Peripheral blood mononuclear cell (primary cell): ENCODE measurements around the genes HYI, KLF18, RNF220 and TMEM53.

DNA sequence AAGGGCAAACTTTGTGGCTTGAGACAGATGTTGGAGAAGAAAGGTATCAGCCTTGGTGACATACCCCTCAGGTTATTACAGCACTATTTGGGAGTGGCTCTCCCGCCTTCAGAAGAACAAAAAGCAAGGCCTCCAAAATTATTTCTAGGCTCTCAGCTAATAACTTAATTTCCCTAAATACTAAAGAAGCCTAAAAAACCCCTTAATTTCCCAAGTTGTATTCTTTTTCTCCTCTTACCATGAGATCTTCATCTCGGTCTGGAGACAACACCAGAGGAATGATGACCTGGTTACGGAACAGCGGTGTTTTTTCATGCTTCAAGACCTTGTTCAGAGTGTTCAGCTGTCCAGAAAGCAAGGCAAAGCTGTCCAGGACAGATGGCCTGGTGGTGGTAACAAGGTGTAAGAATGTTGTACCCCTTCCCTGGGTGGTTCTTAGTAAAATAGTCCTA, 2.3 kb downstream of the MED8 start:
- PRO-cap, 8 experiments, result no peak in any of the 8 experiments

DNA sequence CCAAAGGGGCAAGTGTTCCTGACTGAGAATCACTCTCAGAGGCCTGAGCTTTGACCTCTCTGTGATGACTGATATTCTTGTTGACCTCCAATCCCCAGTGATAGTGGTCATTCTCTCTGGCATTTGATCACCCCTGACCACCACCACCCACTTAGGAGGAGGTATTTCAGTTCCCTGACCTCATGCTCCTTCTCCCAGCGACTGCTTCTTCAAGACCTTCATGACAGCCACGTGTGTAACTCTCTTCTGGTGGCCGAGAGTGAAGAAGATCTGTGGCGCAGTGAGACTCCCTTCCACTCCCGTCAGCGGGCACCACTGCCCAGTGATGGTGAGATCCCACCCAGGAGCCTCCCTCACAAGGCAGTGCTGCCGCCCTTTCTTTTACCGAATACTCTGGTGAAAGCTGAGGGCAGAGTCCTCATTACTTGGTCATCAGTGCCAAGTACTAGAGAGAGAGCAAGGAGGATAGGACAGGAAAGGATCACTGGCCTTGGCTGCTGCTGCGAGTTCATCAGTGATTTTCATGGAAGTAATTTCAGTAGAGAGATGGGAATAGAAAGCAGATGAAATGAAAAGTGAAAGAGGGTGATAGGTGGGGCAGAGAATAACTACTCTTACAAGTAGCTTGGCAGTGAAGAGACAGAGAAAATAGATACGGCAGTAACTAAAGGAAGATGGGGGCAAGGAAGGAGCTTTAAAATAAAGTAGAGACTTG, 18.6 kb downstream of the HYI start:
- PRO-cap, 8 experiments, result no peak in any of the 8 experiments

DNA sequence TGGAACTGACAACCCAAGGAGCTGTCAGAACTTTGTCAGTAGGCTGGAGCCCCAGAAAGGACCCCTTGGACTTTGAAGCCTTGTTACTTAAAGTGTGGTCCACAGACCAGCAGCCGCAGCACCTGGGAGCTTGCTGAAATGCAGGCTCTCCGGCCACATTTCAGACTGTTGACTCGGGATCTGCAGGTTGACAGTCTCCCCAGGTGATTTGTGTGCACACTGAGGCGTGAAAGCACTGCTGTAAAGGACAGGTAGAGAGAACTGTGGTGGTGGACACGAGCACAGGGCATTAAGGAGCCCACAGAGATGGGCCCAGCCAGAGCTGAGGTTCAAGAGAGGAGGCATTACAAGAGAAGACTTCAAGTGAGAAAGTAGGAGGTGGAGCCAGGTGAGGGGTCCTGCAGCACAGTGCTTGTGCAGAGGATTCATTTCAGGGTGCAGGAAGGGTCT, 4.7 kb downstream of the HYI start:
- PRO-cap, 8 experiments, result no peak in any of the 8 experiments

DNA sequence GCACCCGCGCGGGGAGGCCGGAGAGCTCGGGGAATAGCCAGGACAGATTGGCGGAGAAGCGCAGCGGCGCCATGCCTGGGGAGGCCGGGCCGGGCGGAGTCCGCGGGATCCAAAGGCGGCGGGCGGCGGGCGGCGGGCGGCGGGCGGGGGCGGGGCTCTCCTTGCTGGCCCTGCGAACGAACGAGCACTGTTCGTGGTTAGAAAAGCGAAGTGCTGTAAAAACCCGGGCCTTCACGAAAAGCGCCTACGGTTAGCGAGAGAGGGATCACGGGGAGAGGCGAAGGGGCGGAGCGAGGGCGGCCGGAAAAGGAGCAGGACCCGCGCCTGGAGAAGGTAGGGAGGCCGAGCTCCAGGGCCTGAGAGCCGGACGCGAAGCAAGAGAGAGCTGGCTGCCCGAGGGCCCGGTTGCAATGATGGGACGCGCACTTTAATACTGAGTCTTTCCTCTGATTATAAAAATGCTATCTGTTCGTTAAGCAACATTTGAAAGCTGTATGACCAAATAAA, at the start of gene HYI:
HYI (minus strand) TSS at position 211 of the 507 bp plus-strand sequence.
- PRO-cap, 8 experiments, result peak in 4 of 8 experiments; most common plus-strand start position 273 of the sequence (in 1); most common minus-strand start position 189 of the sequence (in 4)

DNA sequence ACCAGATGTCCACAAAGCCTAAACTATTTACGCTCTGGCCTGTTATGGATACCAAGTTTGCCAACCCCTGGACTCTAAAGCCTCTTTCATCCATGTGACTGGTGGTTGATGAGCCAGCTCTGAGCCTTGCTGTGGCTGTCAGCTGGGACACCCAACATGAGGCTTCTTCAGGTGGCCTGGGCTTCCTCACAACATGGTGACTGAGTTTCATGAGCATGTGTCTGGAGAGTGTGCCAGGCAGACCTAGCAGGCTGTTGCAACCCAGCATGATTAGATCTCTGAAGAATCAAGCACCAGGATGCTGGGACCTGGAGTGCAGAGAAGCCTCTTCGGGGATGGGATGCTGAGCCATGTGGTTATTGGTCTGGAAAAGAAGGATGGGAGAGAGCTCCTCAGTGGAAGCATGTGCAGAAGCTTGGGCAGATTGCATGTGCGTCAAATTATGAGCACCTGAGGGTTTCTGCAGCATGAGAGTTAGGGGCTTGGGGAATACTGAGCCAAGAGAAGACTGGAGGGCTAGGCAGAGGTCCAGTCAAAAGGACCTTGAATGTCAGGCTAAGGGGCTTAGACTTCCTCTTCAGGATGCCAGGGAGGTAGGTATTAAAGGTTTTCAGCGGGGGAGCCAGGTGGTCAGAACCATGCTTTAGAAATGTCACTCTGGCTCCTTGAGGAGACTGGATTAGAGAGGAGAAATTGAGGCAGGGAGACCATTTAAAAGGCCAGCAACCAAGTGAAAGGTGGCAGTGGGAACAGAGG, 38.8 kb upstream of the KDM4A start:
- PRO-cap, 8 experiments, result no peak in any of the 8 experiments

DNA sequence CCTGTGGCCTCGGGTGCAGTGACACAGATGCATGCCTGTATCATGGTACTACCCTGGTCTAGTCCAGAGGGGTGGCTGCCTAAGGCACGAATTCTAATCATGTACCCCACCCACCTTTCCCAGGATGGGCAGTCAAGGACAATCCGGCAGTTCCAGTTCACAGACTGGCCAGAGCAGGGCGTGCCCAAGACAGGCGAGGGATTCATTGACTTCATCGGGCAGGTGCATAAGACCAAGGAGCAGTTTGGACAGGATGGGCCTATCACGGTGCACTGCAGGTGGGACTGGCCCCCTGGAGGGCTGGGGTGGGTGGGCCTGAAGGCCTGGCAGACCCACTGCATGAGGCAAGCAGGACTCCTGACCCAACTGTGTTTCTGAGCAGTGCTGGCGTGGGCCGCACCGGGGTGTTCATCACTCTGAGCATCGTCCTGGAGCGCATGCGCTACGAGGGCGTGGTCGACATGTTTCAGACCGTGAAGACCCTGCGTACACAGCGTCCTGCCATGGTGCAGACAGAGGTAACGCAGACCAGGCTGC, 29.2 kb upstream of the KDM4A start:
- PRO-cap, 8 experiments, result no peak in any of the 8 experiments

GRCh38 chr1:43669056-43669687, 19.2 kb downstream of the KDM4A start:
- PRO-cap, 8 experiments, result peak in 1 of 8 experiments; most common plus-strand start chr1:43669623 (in 1)

DNA sequence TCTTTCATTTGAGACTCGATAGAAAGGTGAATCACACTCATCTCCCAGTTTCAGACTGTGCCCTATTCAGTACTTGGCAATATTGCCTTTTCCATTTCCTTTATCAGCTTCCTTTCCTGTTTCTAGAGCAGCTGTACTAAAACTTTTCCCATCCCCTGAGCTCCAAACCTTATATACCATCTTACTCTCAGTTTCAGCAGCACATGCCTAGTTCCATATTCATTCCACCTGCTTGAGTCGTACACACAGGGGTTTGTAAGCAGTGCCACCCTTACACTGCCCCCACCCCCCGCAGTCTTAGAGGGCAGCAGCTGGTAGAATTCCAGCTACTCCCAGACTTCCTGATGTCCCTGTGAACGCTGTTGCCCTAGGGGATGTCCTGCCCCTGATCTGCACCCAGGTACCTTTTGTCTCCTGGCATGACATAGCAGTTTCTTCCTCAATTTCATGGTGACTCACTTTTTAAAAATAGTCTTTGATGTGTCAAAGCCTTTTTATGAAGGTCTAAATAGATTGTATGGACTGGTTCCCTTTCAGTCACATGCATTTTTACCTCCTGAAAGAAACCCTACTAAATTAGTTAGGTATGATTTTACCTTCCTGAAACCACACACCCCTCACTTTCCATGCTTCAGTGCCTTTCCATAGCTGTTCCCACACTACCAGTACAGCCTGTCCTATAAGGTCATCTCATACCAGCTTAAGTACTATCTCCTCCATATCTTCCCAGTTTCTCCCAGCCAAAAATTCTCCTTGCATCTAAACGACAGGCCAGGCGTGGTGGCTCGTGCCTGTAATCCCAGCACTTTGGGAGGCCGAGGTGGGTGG, 76.3 kb downstream of the ST3GAL3 start:
- PRO-cap, 8 experiments, result no peak in any of the 8 experiments

GRCh38 chr1:43834027-43835088, 99.2 kb upstream of the ARTN start:
- PRO-cap, 8 experiments, result peak in 5 of 8 experiments; most common plus-strand start chr1:43834429 (in 5)

DNA sequence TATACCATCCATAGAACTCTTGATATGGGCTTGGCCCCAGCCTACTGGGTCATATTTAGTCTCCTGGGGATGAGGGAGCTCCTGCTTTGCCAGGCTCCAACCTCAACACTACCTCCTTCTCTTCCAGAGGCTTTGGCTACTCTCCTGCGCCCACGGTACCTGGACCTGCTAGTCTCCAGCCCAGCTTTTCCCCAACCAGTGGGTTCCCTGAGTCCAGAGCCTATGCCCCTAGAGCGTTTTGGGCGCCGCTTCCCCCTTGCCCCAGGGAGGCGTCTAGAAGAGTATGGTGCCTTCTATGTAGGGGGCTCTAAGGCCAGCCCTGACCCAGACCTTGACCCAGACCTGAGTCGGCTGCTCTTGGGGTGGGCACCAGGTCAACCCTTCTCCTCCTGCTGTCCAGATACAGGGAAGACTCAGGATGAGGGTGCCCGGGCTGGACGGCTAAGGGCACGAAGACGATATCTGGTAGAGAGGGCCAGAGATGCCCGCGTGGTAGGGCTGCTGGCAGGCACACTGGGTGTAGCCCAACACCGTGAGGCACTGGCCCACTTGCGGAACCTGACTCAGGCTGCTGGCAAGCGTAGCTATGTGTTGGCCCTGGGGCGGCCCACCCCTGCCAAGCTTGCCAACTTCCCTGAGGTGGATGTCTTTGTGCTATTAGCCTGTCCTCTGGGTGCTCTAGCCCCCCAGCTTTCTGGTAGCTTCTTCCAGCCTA, 1.6 kb downstream of the DPH2 start:
- PRO-cap, 8 experiments, result no peak in any of the 8 experiments

DNA sequence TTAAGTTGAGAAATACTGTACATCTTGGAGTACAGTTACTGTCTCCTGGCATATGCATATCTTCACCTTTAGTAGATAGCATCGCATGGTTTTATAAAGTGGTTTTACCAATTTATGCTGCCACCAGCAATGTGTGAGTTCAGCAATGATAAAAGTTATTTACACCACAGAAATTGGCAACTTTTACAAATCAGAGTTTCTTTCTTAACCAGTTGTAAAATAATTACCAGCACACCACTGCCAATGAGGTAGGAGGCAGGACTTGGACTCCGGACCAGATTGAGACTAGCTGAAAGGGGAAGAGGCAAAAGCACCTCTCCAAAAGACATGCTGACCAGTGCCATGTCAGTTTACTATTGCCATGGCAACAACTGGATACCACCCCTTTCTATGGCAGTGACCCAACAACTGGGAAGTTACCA, 18.8 kb upstream of the SLC6A9 start:
- PRO-cap, 8 experiments, result no peak in any of the 8 experiments

GRCh38 chr1:44141465-44141917, at the start of gene KLF18:
Gene KLF18, minus strand, starts transcription at chr1:44141631.
- PRO-cap, 8 experiments, result no peak in any of the 8 experiments

DNA sequence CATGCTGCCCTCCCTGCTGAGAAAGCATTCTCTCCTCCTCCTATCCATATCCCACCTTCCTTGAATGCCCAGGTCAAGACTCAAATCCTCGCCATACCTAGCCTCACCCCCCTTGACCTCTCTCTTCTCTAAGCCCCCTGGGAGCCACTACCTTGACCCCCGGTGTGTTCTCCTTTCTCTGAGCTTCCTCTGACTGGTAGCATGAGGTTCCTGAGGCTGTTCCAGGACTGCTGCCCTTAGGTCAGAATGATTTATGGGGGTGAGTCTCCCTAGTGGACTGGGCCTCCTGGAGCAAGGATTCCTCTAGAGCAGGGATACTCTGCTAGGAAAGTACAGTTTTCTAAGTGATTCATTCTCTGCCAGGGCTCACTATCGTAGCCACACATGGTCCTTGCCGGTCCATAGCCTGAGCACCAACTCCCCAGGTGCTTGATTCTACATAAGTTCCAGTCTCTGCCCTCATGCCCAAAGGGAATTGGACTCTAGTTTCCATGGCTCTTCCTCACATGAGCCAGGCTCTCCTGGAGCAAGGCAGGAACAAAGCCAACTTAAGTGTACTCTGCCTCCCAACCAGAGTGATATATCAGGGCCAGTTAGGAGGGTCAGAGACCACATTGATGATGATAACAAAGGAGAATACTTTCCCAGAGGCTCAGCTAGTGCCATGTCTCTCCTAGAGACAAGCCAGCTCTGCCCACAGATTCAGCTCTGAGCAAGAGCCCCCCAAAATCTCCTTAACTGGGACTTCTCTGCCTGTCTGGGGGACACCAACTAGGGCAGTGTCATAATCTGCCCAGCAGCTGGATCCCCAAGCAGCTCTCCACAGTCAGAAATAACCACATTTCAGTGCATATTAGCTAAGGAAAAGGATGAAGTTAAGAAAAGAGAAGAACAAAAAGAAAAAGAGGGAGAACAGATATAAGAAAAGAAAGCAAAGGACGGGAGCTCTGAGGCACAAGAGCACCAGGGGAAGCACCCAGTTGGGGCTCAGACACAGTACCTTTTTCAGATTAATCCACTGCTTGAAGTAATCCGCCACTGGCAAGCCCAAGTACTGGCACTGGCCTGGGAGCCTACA, 70.9 kb downstream of the ERI3 start:
- PRO-cap, 8 experiments, result no peak in any of the 8 experiments

GRCh38 chr1:44329850-44330809, 24.9 kb downstream of the ERI3 start:
- PRO-cap, 8 experiments, result no peak in any of the 8 experiments

GRCh38 chr1:44404806-44406019, at the start of gene RNF220:
Gene RNF220, plus strand, starts transcription at chr1:44405255.
- PRO-cap, 8 experiments, result no peak in any of the 8 experiments

GRCh38 chr1:44500576-44500952, 95.5 kb downstream of the RNF220 start:
- PRO-cap, 8 experiments, result no peak in any of the 8 experiments

DNA sequence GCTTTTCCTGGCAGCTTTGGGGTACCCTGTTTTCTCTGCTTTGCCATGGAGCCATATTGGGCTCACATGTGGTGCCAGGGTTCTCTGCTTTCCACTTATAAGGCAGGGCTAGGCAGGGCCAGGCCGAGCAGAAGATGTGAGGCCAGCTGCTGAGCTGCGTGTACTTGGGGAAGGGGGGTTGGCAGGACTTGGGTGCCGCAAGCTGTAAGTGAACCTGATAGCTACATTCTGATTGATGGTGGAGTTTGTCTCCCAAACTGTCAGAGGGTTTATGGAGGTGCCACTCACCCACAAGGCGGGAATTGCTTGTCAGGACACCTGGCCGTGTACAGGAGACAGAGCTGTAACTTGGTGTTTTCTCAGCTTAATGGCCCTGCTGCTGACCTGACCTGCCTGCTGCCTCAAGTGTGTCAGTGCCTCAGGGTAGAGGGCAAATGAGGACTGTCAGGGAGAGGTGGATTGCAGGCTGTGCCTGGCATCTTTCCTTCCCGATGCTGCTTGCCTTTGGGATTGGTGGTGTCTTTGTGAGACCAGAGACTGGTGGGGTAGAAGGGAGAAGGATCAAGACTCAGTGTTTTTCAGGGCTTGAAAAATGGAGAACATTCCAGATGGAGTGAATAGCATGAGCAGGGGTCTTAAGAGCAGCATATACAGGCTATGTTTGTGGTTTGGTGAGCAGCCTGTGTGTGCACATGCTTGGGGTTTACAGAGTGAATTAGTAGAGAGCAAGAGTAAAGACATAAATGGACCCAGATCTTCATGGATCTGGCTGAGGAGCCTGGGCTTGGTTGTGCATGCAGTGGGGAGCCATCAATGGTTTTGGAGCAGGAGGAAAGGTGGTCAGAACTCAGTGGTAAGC, 31.4 kb downstream of the TMEM53 start:
- PRO-cap, 8 experiments, result no peak in any of the 8 experiments

GRCh38 chr1:44643962-44644572, 30.2 kb downstream of the TMEM53 start:
- PRO-cap, 8 experiments, result no peak in any of the 8 experiments

GRCh38 chr1:44673979-44675022, at the start of gene TMEM53:
Gene TMEM53, minus strand, starts transcription at chr1:44674481.
- PRO-cap, 8 experiments, result peak in 8 of 8 experiments; most common plus-strand start chr1:44674744 (in 5); most common minus-strand start chr1:44674080 (in 7)

GRCh38 chr1:44684461-44684953, 10.0 kb downstream of the ARMH1 start:
- PRO-cap, 8 experiments, result peak in 1 of 8 experiments; most common minus-strand start chr1:44684743 (in 1)